Transverse colon (tissue), 4 donors: ENCODE measurements around the genes SFXN4, BAG3 and MCMBP.

DNA sequence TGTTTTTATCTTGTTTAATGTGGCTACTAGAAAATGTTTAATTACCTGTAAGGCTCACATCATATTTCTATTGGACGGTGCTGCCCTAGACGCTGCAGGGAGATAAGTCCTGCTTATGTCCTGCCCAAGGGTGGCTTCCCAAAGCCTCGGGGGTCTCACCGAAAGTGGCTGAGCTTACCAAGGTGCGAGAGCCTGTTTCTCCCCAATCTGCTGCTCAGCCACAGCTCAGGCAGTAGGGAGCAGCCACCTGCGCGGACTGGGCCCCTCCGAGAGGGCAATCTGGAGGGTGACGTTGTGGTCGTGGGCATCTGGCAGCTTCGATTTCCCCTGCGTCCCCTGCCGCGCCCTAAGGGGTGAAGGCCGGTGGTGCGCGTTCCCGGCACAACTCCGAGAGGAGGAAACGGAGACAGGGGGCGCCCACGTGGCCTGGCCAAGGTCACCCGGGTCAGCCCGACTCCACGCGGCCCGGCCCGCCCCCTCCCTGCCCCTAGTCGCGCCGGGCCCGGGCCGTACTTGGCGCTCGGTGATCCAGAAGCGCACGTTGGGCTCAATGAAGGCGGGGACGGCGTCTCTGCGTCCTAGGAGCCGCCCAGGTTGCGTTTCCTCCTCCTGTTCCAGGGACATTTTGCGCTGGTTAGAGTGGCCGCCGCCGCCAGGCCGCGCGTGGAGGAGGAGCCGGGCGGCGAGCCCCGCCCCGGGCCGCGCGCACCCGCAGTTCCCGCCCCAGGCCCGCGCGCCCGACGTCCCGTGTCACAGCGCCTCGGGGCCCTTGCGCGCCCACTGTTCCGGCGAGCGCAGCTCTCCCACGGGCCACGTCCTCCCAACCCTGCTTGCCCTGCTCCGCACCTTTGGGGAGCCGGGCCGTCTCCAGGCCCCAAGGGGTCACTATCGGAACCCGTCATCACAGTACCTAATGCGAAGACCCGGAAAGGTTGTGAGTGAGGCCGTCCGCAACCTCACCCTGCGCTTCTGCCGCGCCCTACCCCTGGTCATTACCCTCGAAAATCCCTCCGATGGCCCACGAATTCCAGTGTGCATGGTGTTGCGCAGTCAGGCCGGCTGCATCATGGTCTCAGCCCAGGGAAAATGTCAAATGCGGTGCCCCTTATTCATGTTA is at the start of gene SFXN4:
SFXN4 (minus strand) TSS at position 691 of the 1,117 bp plus-strand sequence.
- PRO-cap = bidirectional peak, plus-strand start at position 750 of the sequence, minus-strand start at position 627 of the sequence; bidirectional peak, plus-strand start at position 1,029 of the sequence, minus-strand start at position 971 of the sequence
- RAMPAGE, long total RNA, 4 experiments = start-site peak on the minus strand in 4 of 4 experiments, centred at positions 356 to 664 of the sequence, 13 to 257 reads per replicate

DNA sequence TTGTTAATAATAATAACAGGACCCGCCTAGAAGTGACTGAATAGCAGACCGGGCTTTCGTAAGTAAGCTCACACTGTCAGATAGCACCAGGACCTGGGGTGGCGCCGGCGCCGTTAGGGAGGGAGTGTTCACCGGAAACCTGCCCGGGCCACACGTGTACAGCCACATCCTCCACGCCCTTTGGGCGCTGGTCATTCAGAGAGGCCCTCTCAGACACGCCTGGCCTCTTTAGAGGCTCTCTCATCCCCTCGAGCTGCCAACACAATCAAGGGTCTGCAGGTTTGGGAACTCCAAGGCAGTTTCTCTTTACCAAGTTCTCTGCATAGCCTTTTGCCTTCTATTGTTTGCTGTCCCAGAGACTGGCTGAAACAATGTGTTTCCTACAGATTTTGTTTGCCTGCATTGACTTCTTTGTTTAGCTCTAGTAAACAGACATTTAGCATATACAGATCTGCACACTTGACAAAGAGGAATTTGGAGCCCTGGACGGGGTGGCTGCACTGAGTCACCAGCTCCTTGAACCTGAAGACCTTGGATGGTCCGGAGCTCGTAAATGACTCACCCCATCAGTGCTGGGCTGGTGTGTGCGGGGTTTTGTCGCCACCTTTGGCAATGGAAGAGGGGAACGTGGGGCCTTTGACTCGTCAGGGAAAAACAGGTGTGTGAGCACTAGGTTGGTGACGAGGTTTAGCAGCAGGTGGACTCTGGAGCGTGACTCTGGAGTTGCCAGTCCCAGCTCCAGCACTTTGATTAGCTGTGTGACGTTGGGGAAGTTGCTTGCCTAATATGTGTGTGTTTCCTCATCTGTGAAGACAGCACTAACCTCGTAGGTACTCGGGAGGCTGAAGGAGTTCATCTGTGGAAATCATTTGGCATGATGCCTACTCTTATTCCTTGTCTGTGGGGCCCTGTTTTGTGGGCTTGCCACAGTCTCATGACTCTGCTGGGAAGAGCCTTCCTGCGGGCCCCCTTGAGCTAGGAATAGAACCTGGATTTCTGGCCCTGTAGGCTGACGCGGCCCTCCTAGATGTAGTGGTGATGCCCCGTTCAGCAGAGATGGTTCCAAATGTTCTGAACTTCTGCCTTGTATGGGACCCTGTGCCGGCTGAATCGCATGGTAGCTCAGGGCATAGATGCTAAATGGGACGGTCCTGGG is 64.1 kb downstream of the GRK5 start:
- PRO-cap = bidirectional peak, plus-strand start at position 212 of the sequence, minus-strand start at position 64 of the sequence
- RAMPAGE, long total RNA, 4 experiments = no peak in any of the 4 experiments

- PRO-cap = unidirectional peak, minus-strand start at chr10:119306702
- RAMPAGE, long total RNA, 4 experiments = no peak in any of the 4 experiments
Measured at GRCh38 chr10:119306558-119307136, 99.3 kb downstream of the GRK5 start.

- PRO-cap = no peak
- RAMPAGE, long total RNA, 4 experiments = no peak in any of the 4 experiments
Measured at GRCh38 chr10:119309683-119310210, 102.4 kb downstream of the GRK5 start.

- PRO-cap = no peak
- RAMPAGE, long total RNA, 4 experiments = no peak in any of the 4 experiments
Measured at GRCh38 chr10:119343659-119344192, 136.4 kb downstream of the GRK5 start.

DNA sequence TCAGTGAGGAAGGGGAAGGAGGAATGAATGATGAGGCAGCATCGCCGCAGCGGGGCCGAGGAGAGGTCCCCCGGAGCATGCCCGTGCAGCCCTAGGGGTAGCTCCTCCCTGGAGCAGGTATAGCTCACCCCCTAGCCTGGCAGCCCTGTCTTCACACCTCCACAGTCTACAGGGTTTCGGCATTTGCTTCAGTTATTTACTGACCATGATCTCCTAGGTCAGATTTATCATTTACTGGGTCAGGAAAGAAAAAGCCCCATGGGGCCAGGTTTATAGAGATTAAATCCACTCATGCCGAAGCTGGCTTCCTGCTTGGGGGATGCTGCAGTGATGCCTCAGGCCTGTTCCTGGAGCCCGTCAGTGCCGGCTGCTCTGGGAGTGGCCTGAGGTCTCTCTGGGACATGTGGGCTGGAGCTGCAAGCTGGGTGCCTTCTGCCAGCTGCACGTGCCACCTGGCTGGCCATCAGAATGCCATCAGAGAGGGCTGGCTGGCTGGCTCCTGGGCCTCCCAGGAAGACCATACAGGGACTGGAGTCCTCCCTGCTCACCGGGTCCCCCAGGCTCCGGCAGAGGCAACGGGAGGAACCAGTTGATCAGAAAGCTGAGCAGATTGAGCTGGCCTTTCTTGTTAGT is 138.9 kb downstream of the GRK5 start:
- PRO-cap = no peak
- RAMPAGE, long total RNA, 4 experiments = no peak in any of the 4 experiments

- PRO-cap = no peak
- RAMPAGE, long total RNA, 4 experiments = no peak in any of the 4 experiments
Measured at GRCh38 chr10:119413238-119413778, 129.2 kb downstream of the RGS10 start.

DNA sequence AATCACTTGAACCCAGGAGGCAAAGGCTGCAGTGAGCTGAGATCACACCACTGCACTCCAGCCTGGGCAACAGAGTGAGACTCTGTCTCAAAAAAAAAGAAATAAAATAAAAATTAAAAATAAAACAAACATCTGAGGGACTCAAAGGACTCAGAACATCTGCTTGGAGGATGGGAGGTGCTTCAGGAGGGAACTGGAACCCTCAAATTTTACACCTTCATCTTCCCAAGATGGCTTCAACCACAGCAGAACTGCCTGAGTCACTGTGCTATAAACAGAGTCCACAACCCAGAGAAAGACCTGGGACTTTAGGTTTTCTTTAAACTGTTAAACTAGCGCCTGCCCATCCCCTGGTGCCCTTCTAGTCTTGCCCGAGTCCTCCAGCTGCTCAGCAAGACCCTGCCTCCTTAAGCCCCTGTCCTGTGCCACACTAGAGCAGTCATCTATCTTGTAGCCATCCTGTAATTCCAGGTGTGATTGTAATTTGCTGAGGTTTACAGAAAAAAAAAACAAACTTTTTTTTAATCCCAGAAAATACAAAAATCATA is 40.8 kb downstream of the RGS10 start:
- PRO-cap = no peak
- RAMPAGE, long total RNA, 4 experiments = no peak in any of the 4 experiments

DNA sequence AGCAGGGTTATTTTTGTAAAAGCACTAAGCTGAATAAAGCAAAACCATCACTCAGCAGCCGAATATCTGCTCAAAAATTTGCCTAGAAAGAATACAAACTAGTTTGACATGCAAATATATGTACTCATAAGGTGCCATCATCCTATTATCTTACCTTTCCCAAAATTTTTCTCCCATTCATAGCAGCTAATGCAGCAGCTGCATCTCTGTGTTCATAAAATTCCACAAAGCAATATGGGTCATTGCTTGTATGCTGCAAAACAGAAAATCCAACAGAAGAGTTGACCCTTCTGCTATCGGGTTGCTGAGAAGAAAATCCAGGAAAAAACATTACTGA is 14.5 kb downstream of the TIAL1 start:
- PRO-cap = no peak
- RAMPAGE, long total RNA, 4 experiments = no peak in any of the 4 experiments

GRCh38 chr10:119585260-119586365 is 11.2 kb downstream of the TIAL1 start:
- PRO-cap = no peak
- RAMPAGE, long total RNA, 4 experiments = start-site peak on the minus strand in 2 of 4 experiments, at chr10:119585743-119586099 at its widest, 5 to 17 reads per replicate

GRCh38 chr10:119640878-119641229 is 10.3 kb upstream of the BAG3 start:
- PRO-cap = no peak
- RAMPAGE, long total RNA, 4 experiments = no peak in any of the 4 experiments

- PRO-cap = bidirectional peak, plus-strand start at chr10:119651572, minus-strand start at chr10:119651209
- RAMPAGE, long total RNA, 4 experiments = no peak in any of the 4 experiments
Measured at GRCh38 chr10:119650737-119651324, 349 bp upstream of the BAG3 start.

DNA sequence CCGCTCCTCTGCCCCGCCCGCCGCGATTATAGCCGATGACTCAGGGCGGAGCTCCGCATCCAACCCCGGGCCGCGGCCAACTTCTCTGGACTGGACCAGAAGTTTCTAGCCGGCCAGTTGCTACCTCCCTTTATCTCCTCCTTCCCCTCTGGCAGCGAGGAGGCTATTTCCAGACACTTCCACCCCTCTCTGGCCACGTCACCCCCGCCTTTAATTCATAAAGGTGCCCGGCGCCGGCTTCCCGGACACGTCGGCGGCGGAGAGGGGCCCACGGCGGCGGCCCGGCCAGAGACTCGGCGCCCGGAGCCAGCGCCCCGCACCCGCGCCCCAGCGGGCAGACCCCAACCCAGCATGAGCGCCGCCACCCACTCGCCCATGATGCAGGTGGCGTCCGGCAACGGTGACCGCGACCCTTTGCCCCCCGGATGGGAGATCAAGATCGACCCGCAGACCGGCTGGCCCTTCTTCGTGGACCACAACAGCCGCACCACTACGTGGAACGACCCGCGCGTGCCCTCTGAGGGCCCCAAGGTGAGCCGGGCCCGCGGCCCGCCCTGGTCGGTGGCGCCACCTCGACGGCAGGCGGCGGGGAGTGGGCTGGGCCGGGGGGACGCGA is at the start of gene BAG3:
BAG3 (plus strand) TSS at position 56 of the 616 bp plus-strand sequence.
- PRO-cap = bidirectional peak, plus-strand start at position 248 of the sequence, minus-strand start outside the sequence
- RAMPAGE, long total RNA, 4 experiments = start-site peak on the plus strand in 2 of 4 experiments, centred at positions 75 to 486 of the sequence, 15 to 27 reads per replicate

DNA sequence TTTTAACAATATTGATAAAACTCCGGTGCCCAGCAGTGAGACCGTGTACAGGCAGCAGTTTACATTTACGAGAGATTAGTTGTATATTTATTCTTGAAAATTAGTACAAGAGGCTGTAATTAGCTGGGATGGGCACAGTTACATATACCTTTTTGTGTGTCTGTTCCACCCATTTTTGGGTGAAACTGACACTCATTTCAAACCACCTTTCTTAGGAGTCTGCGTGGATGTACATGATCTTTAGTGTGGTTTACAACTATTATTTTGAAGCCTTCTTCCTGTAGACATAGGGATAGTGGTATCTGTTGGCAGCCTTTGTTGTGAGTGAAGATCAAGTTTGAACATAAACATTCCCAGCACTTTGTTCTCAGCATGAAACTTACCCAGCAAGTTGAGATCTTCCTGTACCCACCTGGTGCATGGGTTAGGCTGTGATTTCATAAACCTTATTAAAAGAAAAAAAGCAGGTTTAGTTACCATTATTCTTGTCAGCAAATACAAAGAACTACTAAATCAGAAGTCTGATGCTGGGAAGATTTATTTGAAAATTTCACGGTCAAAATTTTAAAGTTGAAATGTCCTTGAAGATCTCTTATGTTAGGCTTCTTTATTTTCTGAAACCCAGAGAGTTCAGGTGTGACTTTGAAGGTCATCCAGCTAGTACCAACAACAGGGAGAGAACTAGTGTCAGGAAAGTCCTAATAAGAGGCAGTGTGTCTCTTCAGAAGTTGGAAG is 2.1 kb downstream of the BAG3 start:
- PRO-cap = no peak
- RAMPAGE, long total RNA, 4 experiments = no peak in any of the 4 experiments

DNA sequence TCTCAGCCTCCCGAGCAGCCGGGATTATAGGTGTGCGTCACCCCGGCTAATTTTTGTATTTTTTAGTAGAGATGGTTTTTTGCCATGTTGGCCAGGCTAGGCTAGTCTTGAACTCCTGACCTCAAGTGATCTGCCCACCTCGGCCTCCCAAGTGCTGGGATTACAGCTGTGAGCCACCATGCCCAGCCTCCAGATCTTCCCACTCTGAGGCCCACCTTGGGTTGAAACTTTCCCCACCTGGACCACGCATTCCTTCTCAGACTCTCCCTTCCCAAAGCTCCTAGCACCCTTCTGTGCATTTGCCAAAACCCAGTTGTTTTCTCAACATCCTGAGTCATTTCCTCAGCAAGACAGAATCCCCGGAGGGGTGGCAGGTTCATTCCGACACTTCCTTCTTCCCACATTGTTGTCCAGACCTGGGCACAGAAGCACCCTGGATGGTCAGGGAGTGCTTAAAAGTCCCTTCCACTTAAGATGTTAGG is 28.8 kb downstream of the BAG3 start:
- PRO-cap = no peak
- RAMPAGE, long total RNA, 4 experiments = no peak in any of the 4 experiments

- PRO-cap = bidirectional peak, plus-strand start at chr10:119872324, minus-strand start at chr10:119872245
- RAMPAGE, long total RNA, 4 experiments = no peak in any of the 4 experiments
Measured at GRCh38 chr10:119871898-119872751, 518 bp downstream of the MCMBP start.

DNA sequence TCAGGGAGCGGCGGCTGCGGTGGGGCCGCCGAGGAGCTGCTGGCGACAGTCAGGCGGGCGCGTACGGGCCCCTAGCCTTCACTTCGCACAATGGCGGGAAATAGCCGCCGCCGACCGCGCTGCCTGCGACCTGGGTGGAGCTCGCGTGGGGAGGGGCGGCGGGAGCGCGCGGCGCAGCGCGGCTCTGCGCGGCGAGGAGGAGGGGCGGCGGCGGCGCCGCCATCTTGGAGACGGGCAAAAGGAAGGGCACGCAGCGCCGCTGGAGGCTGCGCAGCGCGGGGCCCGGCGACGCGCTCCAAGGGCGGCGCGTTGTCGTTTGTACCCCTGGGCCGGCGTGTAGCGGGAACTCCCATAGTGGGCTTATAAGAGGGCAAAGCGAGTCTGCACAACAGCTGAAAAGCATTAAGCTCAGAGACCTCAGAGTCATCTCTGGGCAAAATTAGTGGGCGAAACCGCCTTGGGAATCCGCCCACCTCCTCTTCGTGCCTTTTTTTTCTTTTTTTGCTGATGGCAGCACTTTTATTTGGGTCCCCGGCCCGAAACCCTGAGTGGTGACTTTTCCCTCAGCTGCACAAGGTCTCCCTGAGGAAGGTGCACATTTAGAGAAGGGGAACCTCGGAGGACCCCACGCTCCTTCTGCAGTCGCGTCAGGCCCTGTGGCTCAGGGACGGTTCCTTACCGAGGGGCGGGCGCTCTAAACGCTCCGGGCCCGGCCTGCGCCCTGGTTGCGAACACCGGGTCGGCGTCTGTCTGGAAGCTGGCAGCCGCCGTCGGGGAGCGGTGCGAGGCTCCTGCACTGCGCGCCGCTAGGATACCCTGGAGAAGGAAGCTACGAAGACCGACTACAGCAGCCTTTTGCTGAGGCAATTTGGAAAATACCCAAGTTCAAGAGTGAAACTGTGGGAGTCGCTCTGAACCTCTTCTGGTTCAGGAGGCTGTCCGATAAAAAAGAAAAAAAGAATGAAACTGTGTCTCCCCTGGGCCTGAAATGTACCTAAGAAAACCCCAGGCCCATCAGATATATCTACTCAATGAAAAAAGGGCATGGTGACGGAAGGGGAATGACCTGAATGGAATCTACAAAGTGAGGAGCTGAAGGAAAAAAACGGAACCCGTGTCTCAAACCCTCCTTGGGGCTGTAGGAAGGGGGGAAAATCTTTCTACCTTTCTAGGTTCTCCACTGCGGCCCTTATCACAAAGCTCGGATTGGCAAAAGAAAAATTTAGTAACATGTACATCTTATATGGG is at the start of gene MCMBP:
MCMBP (minus strand) TSS at position 92 of the 1,248 bp plus-strand sequence.
- PRO-cap = bidirectional peak, plus-strand start at position 365 of the sequence, minus-strand start at position 92 of the sequence; unidirectional peak, plus-strand start at position 602 of the sequence; bidirectional peak, plus-strand start at position 882 of the sequence, minus-strand start at position 808 of the sequence
- RAMPAGE, long total RNA, 4 experiments = no peak in any of the 4 experiments

GRCh38 chr10:120884772-120885150 is 33.6 kb downstream of the WDR11 start:
- PRO-cap = no peak
- RAMPAGE, long total RNA, 4 experiments = start-site peak on the plus strand in 2 of 4 experiments, at chr10:120884641-120885366 at its widest, 7 to 20 reads per replicate

- PRO-cap = no peak
- RAMPAGE, long total RNA, 4 experiments = no peak in any of the 4 experiments
Measured at GRCh38 chr10:120949429-120949996, 98.4 kb downstream of the WDR11 start.

GRCh38 chr10:121148360-121148559 is 297.1 kb downstream of the WDR11 start:
- PRO-cap = no peak
- RAMPAGE, long total RNA, 4 experiments = no peak in any of the 4 experiments